Pericardium (tissue), 1 donor: ENCODE measurements around a stretch of chr20.

DNA sequence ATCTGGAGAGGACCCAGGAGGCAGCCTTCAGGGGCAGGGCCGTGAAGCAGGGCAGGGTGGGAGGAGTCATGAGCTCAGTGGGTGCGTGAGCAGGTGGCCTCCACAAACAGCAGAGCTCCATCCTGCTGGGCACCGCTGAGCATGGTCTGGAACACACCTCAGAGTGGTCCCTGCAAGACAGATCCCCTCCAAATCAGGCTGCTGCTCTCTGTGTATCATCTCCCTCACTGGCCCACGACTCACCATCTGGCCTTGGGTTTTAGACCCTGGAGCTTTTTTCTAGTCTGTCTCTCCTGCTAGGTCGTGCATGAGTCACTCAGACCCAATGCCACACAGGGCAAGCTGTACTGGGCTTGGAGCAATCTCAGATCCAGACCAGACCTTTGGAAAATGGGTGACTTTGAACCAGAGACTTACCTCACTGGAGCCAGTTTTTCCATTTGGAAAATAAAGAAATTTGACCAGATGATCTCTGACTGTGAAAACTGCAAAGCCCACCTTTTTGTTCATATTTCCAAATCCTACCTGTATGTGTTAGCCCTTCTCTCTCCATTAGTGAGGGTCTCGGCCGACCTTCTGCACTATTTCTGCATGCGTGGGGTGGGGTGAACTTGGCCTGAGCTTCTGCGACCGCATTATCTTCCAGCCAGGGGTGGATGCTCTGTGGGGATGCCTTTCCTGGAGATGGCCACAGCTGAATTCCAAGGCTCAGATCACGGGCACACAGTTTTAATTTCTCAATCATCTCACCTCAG is 30.8 kb upstream of the CD93 start:
- RRBS: no CpG with 5 or more reads among the region's 11 CpGs

DNA sequence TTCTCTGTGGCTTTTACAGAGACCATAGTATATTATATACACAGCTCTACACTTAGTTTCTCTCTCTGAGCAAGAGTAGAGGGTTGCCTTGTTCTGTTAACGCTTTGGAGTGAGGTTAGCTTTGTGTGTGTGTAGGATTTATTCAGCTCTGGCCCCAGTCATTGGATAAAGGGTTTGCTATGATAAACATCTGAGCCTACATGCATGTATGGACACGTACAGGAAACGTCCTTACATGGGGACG is 53.3 kb upstream of the CD93 start:
- RRBS: no CpG with 5 or more reads among the region's 4 CpGs

DNA sequence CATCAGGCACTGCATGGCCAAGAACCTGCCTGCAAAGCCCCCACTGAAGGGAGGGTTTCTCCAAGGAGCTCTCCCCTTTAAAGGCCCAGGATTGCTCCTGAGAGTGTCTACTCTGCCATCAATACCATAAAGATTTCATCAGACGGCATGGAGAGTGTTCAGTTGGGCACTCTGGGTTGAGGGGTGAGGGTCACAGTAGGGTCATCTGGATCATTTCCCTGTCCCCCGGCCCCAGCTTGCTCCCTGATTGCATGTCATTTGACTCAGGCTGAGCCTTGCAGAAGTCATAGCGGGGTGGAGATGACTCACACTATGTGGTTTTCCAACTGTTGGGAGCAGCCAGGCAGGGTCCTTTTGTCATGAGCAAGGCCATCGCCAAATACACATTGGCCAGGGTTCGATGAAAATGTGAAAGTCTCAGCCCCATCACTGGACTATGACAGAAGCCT is 69.9 kb upstream of the CD93 start:
- RRBS: no CpG with 5 or more reads among the region's 5 CpGs

DNA sequence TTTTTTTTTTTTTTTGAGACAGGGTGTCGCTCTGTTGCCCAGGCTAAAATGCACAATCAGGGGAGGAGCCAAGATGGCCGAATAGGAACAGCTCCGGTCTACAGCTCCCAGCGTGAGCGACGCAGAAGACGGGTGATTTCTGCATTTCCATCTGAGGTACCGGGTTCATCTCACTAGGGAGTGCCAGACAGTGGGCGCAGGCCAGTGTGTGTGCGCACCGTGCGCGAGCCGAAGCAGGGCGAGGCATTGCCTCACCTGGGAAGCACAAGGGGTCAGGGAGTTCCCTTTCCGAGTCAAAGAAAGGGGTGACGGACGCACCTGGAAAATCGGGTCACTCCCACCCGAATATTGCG is 4.7 kb upstream of the NAPB start:
- RRBS: no CpG with 5 or more reads among the region's 21 CpGs

DNA sequence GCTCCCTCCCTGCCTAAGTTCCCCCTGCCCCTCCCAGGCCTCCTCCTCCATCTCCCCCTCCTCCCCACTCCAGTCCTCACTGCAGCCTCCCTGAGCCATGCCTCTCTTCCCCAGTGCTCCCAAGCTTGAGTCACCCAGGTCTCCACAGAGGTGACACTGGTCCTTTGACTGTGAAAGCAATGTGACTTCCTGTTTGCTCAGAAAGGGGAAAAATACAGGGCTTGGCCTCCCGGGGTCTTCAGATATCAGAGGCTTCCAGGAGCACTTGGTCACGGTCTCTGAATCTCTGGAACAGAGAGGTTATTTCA is 296 bp upstream of the CST4 start:
- RRBS: no CpG with 5 or more reads among the region's 2 CpGs

DNA sequence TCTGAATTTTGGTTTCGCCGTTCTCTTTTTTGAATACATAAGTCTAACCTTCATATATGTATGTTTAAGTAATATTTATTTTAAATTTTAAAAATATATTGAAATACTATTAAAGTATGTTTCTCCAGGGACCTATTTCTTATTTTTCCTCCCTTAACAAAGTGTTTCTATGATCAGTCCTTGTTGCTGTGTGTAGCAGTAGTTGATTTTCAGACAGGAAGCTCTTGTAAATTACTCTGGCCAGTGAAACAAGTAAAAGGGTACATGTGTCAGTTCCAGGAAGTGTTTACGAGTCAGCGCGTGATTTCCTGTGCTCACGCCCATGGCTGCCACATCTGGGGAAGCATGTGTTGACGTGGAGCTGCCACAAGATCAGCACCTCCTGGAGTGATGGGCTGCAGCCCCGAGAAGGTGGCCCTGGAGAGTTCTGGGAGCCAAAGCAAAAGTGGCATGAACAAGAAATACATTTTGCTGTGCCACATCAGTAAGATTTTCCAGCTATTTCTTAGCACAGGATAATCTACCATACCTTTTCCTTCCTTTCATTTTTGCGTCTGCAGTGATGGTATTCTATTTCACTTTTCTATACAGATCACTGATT is 38.7 kb upstream of the GGTLC1 start:
- RRBS: no CpG with 5 or more reads among the region's 9 CpGs

GRCh38 chr20:24464971-24465552 is 4.4 kb upstream of the SYNDIG1 start:
- RRBS: no CpG with 5 or more reads among the region's 3 CpGs

GRCh38 chr20:24469987-24470526 is 628 bp downstream of the SYNDIG1 start:
- RRBS: 5% methylated on average over 3 of the region's 37 CpGs

DNA sequence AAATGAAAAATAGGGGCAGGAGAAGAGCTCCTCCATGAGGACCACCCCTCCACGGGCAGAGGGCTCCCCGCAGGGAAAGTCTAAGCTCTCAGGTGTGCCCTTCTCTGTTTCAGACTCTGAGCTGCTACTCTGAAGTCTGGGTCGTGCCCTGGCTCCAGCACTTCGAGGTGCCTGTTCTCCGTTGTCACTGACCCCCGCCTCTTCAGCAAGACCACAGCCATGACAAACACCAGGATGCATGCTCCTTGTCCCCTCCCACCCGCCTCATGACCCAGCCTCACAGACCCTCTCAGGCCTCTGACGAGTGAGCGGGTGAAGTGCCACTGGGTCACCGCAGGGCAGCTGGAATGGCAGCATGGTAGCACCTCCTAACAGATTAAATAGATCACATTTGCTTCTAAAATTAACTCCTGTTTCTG is 10.5 kb downstream of the CST7 start:
- RRBS: no CpG with 5 or more reads among the region's 10 CpGs

GRCh38 chr20:24978469-24978866 is 14.1 kb downstream of the APMAP start:
- RRBS: no CpG with 5 or more reads among the region's 7 CpGs

GRCh38 chr20:24987798-24988436 is 4.6 kb downstream of the APMAP start:
- RRBS: no CpG with 5 or more reads among the region's 2 CpGs

DNA sequence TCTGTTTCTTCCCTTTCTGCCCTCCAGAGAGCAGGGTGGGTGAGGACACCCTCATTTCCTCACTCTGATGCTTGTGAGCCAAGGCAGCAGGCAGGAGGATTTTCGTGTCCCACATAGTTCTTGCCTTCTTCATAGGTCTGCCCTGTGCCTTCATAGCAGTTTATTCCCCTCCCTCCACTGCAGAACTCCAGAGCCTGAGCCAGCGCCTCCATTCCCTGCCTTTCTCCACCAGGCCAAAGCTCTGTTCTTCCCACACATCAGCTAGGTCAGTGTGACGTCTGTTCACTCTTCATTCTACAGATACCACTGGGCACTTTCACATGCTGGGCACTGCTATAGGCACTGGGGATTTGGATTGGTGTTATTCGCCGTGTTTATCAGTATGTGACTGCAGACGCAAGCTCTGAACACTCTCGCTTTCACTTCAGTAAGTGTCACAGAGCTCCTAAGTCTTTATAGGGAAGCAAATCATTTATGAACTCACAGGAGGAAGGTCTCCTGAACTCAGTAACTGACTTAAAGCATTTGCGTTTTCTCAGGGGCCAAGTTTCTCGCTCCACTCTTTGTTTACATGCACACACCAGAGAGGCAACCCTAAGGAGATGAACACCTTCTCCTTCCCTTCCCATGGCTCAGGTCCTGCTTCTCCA is 6.1 kb upstream of the APMAP start:
- RRBS: no CpG with 5 or more reads among the region's 9 CpGs

DNA sequence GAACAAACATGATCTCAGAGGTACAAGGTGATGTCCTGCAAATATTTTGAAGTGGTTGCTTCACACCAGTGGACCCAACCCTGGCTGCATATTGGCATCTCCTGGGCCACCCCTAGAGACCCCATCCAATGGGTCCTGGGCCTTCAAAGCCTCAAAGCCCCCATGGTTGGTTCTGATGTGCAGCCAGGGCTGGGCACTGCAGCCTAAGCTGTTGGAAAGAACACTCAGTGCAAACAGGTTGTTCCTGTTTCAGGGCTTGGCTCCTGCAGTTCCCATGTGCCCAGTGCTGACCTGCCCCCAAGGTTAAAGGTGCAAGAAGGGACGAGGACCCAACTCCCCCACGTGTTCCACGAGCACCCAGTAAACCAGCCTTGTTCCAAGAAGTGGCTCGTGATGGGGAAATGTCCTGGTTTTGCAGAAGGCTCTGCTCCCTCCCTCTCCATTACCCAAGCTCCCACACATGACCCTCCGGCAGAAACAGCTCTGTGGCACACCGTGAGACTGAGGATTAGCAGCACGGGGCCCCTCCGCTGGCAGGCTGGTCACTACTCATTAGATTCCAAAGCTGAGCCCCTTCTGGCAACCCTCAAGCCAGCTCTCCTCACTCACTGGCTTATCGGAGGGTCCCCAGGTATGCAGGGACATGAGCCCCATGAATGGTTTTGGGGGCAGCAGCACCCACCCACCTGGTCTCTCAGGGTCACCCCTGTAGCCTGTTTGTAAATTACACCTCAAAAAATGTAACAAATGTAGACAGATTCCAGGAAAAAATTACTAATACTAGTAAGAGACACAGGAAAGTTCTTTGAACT is 9.4 kb downstream of the ACSS1 start:
- RRBS: no CpG with 5 or more reads among the region's 9 CpGs

DNA sequence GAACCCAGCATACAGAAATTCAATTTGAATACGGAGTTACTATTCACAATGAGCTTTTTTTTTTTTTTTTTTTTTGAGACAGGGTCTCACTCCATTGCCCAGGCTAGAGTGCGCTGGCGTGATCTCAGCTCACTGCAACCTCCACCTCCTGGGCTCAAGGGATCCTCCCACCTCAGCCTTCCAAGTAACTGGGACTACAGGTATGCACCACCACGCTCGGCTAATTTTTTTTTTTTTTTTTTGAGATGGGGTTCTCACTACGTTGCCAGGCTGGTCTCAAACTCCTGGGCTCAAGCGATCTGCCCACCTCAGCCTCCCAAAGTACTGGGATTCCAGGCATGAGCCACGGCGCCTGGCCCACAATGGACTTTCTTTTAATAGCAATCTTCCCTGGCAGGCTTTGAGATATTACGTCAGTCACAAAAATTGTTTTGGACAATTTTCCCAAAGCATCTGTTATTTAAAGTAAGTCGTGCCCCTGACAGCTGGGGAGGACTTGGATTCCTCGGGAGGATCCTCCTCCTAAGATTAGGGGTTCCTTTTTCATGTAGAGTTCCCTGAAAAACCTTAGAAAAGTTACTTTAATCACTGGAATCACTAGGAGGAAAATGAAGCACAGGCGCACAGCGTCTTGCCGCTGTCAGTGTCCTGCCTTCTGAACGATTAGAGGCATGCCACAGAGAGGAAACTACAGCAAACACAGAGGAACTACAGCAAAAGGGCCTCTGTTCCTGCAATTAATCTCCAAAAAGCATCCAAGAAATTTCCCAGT is 4.7 kb downstream of the ACSS1 start:
- RRBS: no CpG with 5 or more reads among the region's 16 CpGs

- RRBS: no CpG with 5 or more reads among the region's 2 CpGs
Measured at GRCh38 chr20:25178680-25179200, 16.8 kb upstream of the ENTPD6 start.

GRCh38 chr20:25196072-25197136 is 892 bp downstream of the ENTPD6 start:
- RRBS: no CpG with 5 or more reads among the region's 43 CpGs

DNA sequence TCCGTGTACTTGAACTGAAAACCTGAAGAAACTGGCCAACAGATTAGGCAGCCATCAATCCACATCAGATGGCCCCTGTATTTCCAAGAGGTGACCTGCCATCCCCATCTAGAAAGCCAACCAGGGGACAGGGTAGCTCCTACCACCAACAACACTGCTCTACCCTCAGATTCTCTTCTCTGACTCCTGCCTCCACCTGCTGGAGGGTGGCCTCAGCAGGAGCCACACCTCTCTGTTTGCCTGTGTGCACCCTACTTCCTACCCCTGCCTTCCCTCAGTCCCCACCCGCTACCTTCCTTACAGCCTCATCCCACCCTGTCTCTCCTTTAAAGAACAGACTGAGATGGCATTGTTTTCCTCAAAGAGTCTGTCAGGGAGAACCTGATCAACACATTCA is 1.6 kb downstream of the ENTPD6 start:
- RRBS: no CpG with 5 or more reads among the region's 2 CpGs

DNA sequence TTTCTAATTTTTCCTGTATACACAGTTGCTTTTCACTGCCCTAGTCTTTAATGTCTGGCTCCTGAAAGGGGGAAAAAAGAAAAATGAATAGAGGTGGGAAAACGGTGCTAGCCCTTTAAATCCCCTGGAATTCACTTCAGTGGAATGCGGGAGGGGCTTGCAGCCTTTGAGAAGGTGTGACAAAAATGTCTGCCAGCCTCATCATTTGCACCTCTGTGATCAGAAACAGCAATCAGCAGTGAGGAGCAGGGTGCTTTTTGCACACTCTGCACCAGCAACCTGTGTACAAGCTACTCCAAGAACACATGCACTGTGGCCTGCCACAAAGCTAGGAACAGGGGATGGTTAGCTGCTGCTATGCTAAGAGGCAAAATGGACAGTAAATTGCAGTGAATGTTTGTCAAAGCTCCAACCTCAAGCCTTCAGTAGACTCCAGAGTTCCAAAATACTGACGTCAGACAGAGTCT is 29.6 kb downstream of the GINS1 start:
- RRBS: no CpG with 5 or more reads among the region's 3 CpGs

GRCh38 chr20:25543321-25543707 is 42.0 kb downstream of the NINL start:
- RRBS: no CpG with 5 or more reads among the region's 5 CpGs

DNA sequence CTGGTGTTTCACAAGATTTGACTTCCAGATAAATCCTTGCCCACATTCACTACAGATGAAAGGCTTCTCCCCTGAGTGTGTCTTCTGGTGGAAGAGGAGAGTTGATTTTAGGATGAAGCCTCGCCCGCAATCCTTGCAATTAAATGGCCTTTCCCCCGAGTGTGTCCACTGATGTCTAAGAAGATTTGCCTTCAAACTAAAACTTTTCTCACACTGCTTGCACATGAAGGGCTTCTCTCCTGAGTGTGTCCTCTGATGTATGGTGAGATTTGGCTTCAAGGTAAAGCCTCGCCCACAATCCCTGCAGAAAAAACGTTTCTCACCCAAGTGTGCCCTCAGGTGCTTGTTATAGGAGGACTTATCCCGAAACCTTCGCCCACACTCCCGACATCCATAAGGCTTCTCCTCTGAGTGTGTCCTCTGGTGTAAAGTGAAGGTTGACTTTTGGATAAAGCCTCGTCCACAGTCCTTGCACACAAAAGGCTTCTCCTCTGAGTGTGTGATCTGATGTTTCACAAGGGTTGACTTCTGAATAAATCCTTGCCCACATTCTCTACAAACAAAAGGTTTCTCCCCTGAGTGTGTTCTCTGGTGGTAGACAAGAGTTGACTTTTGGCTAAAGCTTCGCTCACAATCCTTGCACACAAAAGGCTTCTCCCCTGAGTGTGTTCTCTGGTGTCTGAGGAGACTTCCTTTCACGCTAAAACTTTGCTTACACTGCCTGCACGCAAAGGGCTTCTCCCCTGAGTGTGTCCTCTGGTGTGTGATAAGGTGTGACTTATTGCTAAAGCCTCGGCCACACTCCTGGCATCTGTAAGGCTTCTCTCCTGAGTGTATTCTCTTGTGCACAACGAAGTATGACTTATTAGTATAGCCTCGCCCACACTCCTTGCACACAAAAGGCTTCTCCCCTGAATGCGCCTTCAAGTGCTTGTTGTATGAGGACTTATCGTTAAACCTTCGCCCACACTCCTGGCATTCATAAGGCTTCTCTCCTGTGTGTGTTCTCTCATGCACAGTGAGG is 20.9 kb downstream of the ZNF337 start:
- RRBS: no CpG with 5 or more reads among the region's 18 CpGs